UCH-1 (cell line): ENCODE data around the gene CYP27A1.

- RRBS, result no CpG with 5 or more reads among the region's 9 CpGs
Observed at GRCh38 chr2:218664709-218665247, 5.3 kb downstream of the BCS1L start.

GRCh38 chr2:218781432-218782231 is at the start of gene CYP27A1:
Gene CYP27A1, plus strand, starts transcription at chr2:218782147.
- RRBS, result 36% methylated on average over 17 of the region's 62 CpGs

- RRBS, result no CpG with 5 or more reads among the region's 4 CpGs
Observed at GRCh38 chr2:218886110-218886554, 5.5 kb downstream of the WNT10A start.

- RRBS, result 8% methylated on average over 4 of the region's 31 CpGs
Observed at GRCh38 chr2:219001866-219002383, 8.7 kb upstream of the CRYBA2 start.

- RRBS, result no CpG with 5 or more reads among the region's 10 CpGs
Observed at GRCh38 chr2:219209353-219209924, 2.9 kb downstream of the ZFAND2B start.

DNA sequence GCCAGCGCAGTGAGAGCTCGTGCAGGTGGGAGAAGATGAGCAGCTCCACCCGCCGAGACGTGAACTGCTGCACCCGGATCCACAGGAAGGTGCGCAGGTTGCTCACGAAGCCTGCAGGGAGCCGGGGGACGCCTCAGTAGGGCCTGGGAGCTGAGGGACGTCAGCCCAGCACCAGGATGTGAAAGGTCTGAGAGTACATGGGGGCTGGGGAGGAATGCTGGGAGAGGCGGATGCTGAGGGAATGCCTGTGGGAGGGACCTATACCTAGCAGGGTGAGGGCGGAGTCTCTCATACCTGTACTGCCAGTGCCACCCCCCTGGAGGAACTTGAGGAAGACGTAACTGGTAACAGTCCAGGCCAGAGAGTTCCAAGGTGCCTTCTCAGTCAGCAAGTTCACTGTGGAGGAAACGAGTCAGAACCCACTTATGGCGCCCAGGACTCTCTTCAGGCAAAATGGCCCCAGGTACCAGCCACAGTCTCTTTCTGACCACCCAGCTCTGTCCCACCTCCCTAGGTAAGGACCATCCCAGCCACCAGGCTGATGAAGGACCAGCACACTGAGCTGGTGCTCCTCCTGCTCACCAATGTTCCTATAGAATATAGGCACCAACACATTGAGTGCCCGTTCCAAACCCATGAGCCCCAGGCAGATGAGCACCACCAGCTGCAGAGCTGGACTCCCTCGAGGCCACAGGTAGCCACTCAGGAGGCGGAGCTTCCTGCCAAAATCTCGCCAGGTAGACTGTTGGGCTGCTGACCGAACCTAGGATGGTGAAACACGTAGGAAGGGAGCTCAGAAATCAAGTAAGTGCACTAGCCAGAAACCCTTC is 2.5 kb downstream of the ABCB6 start:
- RRBS, result 94% methylated on average over 4 of the region's 22 CpGs

GRCh38 chr2:219219425-219219825 is 667 bp upstream of the ABCB6 start:
- RRBS, result no CpG with 5 or more reads among the region's 14 CpGs

- RRBS, result no CpG with 5 or more reads among the region's 19 CpGs
Observed at GRCh38 chr2:219289406-219290364, 10.5 kb downstream of the DNAJB2 start.

GRCh38 chr2:219386806-219387202 is 908 bp downstream of the DNPEP start:
- RRBS, result no CpG with 5 or more reads among the region's 12 CpGs

GRCh38 chr2:219441737-219442646 is 7.3 kb downstream of the SPEG start:
- RRBS, result 7% methylated on average over 49 of the region's 89 CpGs

GRCh38 chr2:219445857-219446686 is 11.4 kb downstream of the SPEG start:
- RRBS, result no CpG with 5 or more reads among the region's 10 CpGs

DNA sequence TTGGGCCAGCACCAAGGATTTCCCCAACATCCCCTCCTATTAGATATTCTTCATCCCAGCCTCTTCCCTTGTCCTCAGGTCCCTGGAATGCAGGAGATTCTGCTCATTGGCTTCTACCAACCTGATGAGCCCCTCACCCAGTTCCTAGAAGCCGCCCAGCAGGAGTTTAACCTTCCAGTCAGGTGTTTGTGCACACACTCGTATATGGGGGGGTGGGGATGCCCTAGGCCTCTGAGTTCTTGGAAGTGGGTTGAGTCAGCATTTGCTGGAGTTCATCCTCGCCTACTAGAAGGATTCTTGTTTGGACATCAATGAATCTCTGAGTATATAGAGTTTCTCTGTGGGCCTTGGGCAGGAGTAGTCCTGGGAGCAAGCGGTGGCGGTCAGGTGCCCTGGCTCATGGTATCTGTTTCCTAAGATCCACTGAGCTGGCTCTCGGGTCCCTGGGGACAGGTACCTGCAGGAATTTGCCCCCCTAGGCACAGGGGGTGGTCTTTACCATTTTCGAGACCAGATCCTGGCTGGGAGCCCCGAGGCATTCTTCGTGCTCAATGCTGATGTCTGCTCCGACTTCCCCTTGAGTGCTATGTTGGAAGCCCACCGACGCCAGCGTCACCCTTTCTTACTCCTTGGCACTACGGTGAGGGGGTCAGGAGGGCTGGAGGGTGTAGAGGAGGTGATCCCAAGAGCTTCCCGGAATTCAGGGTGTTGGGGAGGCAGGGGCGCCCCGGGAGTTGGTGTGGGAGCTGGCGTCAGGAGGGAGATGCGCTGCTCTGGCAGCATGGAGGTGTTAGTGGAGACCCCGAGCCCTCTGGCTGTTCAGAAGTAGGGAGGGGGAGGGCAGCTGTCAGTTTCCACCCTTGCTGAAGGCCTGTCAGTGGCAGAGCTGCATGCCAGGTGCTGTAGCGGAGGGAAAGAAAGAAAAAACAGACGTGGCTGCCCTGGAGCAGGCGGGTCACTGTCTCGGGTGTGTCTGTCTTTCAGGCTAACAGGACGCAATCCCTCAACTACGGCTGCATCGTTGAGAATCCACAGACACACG is 3.0 kb downstream of the GMPPA start:
- RRBS, result no CpG with 5 or more reads among the region's 28 CpGs

DNA sequence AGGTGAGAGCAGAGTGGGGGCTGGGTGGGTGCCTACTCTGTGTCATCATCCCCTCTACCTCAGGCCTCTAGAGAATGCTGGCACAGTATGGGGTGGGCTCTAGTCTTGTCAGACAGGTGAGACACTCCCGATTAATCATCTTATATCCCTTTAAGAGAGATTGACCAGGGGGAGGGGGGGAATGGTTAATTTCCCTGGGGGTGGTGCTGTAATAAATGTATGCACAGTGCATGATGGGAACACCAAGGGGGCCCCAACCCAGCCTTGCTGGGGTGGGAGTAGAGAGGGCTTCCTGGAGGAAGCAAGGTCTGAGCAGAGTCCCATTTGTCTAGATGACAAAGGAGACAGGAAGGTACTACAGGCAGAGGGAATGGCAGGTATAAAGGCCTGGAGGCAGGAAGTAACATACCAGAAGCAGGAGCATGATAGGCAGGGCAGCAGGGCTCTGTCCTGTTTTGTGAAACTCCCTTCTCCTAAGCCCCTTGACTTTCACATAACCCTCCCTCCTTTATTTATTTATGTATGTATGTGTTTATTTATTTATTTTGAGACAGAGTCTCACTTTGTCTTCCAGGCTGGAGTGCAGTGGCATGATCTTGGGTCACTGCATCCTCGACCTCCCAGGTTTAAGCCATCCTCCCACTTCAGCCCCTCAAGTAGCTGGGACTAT is 3.9 kb downstream of the GMPPA start:
- RRBS, result no CpG with 5 or more reads among the region's 2 CpGs

DNA sequence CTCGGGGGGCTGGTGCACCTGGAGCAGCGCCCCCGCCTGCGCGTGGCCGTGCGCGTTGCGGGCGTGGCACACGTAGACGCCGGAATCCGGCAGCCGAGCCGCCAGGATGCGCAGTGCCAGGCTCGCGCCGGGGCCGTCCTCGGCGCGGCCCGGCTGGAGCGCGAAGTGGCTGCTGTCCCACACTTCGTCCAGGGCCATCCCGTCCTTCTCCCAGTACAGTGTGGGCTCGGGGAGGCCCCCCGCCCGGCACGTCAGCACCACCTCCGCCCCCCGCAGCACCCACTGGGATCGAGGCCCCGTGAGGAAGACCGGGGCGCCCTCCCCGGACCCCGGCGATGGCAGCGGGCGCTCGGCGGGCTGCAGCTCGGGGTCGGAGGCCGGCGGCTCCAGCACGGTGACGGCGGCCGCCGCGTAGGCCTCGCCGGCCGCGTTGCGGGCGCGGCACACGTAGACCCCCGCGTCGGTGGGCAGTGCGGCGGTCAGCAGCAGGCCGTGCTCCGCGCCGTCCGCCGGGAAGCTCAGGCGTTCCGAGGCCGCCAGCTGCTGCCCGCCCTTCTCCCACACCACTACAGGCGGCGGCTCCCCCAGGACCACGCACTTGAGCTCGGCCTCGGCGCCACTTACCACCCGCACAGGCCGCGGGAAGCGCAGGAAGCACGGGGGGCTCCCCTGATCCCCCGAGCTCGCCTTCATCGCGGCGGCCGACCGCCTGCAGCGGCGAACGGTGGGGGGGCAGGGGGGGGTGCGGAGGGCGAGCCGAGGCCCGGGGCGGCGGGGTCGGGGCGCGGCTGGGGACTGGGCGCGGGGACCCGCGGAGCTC is 589 bp downstream of the OBSL1 start:
- RRBS, result 23% methylated on average over 61 of the region's 113 CpGs

DNA sequence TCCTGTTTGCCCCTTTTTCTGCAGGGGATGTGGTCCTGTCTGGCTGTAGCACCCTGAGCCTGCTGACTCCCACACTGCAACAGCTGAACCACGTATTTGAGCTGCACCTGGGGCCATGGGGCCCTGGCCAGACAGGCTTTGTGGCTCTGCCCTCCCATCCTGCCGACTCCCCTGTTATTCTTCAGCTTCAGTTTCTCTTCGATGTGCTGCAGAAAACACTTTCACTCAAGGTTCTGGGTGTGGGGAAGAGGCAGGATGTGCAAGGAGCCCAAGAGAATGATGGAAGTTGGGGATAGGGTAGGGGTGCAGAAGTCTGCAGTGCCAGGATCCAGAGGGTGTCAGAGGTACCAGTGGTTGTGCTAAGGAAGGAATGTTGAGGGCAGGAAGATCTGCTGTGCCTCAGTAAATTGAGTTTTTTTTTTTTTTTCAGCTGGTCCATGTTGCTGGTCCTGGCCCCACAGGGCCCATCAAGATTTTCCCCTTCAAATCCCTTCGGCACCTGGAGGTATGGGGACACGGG is 3.6 kb downstream of the STK11IP start:
- RRBS, result no CpG with 5 or more reads among the region's 5 CpGs

DNA sequence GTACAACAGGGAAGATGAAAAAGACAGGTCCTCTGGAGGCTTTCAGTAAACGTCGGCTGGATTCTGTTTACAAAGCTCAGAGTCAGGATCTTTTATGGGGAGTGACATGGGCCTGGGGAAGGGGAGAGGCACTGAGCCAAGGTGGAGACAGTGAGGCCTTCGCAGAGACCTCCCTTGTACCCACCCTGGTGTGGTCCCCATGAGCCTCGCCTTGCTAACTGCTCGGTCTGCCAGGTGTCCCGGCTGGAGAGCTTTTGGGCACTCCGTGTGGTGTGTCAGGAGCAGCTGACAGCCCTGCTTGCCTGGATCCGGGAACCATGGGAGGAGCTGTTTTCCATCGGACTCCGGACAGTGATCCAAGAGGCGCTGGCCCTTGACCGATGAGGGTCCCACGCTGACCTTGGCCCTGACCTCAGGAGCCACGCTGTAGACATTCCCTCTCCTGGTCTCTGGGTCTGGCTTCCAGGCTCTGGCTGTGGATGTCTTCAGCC is 11.6 kb upstream of the SLC4A3 start:
- RRBS, result 63% methylated on average over 5 of the region's 14 CpGs

DNA sequence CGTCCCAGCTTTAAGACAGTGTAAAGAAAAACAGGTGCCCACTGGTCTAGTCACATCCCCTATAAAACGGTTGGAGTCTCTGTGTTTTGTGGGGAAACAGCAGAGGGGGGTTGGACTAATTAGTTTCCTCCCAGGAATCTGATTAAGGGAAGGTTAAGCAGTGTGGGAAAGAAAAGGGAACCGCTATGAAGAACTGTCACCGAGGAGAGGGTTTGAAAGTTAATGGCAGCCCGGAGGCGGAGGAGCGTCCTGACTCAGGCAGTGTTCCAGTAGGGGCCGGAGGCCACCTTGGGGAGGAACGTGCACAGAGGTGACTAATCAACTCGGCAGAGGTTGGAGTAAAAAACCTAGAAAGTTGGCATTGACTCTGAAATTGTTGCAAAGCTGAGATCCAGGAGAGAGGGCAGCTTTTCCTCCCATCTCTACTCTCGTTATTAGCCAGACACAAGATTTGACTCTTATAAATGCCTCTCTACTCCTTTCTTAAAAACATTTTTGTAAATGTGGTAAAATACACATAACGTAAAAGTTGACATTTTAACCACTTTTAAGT is 224.8 kb downstream of the SLC4A3 start:
- RRBS, result 15% methylated on average over 4 of the region's 12 CpGs

DNA sequence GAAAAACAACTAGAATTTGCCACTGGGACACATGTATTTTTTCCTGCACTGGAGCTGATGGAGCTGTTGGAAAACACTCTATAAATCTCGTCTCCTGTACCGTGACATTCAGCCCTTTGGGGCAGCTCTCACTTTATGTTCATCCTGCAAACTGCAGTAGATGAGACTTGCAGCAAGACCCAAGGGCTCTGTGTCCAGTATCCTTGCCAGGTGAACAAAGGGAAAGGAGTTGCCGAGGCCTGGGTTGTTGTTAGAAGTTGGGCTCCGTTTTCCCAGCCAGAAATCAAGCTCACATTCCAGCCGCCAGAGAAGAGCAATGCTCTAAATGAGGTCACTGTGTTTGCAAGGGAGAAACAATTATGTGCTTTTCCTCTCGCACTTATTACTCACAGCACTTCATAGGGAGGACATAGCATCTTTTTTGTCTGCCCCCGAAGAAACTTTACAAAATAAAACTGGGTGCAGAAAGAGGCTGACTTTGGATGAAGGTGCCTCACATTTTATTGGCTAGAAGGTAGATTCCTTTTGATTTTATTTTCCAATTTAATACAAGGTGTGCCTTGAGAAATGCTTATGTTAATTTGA is 285.2 kb downstream of the SLC4A3 start:
- RRBS, result no CpG with 5 or more reads among the region's 7 CpGs

GRCh38 chr2:221235891-221236334 is 336.2 kb downstream of the EPHA4 start:
- RRBS, result no CpG with 5 or more reads among the region's 2 CpGs

DNA sequence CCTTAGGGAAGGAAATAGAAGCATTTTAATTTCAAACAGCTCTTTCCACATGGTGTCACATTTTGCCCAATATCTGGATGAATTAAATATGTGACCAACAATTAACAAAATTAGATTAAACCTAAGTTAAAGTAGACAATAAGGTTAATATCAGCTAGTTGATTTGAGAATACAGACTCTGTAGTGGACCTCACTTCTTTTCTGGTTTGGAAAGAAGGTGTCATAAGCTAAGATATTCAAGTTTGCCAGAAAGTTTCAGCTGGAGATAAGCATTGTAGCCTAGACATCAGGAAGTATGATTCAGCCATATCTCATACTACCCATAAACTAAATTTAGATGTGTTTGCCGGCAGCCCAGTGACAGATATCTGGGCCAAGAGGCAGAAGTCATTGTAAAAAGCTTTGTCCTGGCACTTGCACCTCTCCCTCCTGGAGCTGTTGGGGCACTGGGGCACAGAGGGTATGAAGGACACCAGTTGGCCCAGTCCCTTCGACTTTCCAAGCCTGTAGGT is 128.1 kb downstream of the EPHA4 start:
- RRBS, result no CpG with 5 or more reads among the region's 2 CpGs